ENCODE measurements around the gene KRT76.

GRCh38 chr12:52777237-52777707, at the start of gene KRT76:
Gene KRT76, minus strand, starts transcription at chr12:52777345.
- PRO-cap, result no peak

GRCh38 chr12:52847701-52848277, 1.0 kb downstream of the KRT78 start:
- PRO-cap, result no peak

DNA sequence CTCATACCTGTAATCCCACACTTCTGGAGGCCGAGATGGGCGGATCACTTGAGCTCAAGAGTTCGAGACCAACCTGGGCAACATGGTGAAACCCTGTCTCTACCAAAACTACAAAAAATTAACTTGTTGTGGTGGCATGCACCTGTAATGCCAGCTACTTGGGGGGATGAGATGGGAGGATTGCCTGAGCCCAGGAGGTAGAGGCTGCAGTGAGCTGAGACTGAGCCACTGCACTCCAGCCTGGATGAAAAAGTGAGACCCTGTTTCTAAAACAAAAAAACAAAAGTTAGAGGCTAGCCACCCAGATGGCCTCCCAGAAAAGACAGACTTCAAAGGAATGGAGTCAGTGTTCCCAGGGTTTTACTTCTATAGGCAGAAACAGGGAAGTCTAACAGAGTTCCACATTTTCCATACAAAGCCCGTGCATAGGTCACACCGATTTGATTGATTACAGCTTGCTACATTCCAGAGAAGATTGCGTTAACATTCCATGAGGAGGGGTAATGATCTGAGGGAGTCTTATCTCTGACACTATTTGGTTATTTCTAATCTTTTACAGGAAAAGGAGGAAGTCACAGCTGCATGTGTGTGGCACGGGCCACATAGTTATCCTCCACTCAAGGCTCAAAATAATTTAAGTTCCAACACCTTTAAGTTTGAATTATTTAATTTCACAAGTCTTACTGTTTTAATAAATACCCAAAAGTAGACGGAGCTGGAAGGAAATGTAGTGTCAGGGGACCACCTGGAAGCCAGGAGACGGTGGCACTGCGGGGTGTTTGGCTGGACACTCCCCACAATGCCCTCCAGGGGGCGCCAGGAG, 20.5 kb downstream of the KRT8 start:
- PRO-cap, result no peak

GRCh38 chr12:52895778-52896563, 8.9 kb downstream of the KRT8 start:
- PRO-cap, result no peak

GRCh38 chr12:52953026-52953841, 4.3 kb downstream of the KRT18 start:
- PRO-cap, result no peak

DNA sequence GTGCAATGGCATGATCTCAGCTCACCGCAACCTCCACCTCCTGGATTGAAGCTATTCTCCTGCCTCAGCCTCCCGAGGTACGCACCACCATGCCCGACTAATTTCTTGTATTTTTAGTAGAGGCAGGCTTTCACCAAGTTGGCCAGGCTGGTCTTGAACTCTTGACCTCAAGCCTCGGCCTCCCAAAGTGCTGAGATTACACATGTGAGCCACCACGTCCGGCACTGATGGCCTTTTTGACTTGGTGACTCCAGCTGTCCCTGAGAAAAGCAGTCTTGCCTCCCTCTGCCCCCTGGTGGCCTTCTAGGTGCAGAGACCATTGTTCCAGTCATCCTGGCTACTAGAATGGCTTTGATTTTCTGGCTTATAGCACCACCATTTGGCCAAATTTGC, 25.6 kb upstream of the EIF4B start:
- PRO-cap, result no peak

GRCh38 chr12:53009547-53010674, 3.7 kb downstream of the EIF4B start:
- PRO-cap, result no peak

GRCh38 chr12:53051472-53052264, 1.8 kb downstream of the TNS2 start:
- PRO-cap, result bidirectional peak, plus-strand start at chr12:53051730, minus-strand start at chr12:53051584

DNA sequence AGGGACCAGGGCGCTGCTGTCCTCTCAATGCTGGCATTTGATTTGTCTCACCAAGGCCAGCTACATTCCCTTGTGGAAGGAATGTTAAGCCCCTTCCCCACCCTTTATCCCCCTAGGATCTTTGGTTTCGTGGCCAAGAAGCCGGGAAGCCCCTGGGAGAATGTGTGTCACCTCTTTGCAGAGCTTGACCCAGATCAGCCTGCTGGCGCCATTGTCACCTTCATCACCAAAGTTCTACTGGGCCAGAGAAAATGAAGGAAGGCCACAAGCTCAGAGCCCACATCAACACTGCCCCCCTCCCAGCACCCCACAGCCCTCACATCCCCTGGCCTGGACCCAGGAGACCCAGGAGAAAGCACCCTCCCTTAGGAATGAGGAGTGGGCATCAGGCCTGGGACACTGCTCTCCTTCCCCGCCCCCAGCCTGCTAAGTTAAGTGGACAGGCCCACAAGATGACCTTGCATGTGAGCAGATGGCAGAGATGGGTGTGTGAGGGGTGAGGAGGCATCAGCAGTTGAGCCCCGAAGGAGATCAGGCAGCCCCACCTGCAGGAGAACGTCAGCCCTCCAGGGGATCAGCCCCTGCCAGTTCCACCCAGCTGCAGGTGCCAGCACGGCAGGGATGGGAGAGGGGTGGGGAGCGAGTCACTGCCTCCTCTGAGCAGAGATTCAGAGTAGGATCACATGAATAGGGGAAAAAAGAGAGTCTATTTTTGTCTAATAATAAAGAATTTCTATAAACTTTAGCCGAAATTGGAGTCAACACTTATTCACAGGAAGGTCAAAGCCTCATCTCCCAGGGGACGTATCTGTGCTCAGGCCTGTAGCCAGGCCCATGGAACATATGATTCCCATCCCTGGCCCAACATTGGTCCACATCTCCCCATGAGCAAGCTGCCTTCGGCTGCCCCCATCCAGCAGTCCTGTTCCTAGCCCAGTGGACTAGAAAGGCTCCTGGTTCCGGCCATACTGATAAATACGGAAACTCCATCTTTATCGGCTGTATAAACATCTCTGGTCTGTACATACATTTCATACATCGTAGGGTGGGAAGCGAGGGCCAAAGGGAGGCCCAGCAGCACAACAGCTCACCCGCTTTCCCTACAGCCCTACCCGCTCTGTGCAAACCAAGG, 14.1 kb downstream of the TNS2 start:
- PRO-cap, result unidirectional peak, plus-strand start at position 229 of the sequence; bidirectional peak, plus-strand start at position 592 of the sequence, minus-strand start at position 557 of the sequence; unidirectional peak, plus-strand start at position 1,038 of the sequence

- PRO-cap, result no peak
Measured at GRCh38 chr12:53069448-53070340, 9.5 kb downstream of the SPRYD3 start.

- PRO-cap, result no peak
Measured at GRCh38 chr12:53071702-53072151, 7.5 kb downstream of the SPRYD3 start.

GRCh38 chr12:53095967-53096897, 1.2 kb upstream of the IGFBP6 start:
- PRO-cap, result bidirectional peak, plus-strand start at chr12:53096611, minus-strand start at chr12:53096540

DNA sequence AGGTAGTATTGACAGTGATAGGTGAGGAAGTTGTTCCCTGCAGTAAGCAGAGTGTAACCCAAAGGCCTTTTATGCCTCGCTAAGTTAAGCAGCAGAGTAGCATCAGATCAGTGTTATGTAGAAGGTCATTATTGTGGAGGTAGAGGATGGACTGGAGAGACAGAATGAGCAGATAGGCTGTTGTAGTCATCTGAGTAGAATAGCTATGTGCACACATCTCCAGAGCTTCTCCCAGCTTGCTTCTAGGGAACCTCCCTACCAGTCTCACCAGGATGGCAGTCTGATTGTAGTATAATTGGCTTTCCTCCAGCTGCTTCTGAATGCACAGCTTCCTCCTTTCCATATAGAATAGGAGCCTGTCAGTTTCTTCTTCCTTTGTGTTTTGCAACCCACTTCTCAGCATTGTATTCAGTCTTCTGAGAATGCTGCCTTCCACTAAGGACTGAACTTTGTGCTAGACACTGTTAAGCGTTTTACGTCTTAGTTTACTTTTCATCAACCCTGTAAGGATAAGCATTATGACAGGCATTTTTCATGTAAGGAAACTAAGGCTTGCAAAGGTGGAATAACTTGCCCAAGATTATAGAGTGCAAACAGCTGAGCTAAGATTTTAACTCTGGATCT, 2.1 kb upstream of the CSAD start:
- PRO-cap, result no peak

- PRO-cap, result no peak
Measured at GRCh38 chr12:53191109-53191504, 10.4 kb upstream of the CSAD start.

- PRO-cap, result no peak
Measured at GRCh38 chr12:53191505-53192136, 10.9 kb upstream of the CSAD start.

GRCh38 chr12:53192208-53193352, 11.9 kb upstream of the CSAD start:
- PRO-cap, result no peak

GRCh38 chr12:53220793-53221462, 11.1 kb downstream of the RARG start:
- PRO-cap, result bidirectional peak, plus-strand start at chr12:53220968, minus-strand start at chr12:53220893; bidirectional peak, plus-strand start at chr12:53221209, minus-strand start at chr12:53221028

DNA sequence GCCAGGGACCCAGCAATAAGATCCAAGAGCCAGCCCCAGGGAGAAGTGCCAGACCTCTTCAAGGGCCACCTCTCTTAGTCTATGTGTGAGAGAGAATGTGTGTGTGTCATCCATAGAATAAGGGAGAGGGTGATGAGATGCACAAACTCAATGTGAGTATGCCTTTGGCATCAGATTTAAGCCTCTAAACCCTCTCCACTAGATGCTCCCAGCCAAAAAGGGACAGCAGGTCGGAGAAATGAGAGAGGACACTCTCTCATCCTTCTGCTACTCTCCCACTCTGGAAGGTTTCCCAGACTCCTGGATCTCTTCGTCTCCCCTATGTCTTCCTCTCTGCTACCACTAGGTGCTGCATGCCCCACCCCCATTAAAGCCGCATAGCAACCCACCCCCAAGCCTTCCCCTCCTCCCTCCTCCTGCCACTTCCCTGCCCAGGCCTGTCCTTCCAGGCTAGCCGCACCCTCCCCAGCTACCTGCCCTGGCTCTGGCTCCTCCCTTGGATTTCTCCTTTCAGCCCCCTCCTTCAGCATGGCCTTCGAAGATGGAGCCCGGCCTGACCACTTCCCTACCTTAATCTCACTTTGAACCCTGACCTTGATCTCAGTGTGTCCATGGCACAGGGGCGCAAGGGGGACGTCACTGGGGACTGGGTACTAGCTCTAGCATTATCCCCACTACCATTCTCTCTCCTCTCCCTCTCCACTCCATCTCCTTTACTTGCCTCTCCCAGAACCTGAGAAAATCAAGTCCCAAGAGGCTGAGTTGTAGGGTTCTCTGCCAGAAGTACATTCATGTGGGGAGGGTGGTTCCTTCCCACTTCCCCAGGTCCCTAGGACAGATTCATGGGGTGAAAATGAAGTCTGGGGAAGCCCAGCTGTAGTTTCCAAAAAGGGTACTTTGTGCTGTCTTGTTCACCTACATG, 7.4 kb downstream of the RARG start:
- PRO-cap, result no peak

DNA sequence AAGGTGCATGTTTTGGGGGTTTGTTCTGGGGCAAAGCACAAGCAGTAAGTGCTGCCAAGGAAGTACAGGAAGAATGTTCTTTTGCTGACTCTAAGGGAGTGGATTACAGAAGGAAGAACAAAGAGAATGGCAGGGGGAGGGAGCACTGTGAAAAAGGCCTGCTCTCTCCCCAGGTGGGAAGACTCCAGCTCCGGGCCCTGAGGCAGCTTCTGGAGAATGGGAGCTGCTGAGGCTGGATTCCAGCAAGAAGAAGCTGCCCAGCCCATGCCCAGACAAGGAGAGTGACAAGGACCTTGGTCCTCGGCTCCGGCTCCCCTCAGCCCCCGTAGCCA, 7.0 kb upstream of the PFDN5 start:
- PRO-cap, result no peak

DNA sequence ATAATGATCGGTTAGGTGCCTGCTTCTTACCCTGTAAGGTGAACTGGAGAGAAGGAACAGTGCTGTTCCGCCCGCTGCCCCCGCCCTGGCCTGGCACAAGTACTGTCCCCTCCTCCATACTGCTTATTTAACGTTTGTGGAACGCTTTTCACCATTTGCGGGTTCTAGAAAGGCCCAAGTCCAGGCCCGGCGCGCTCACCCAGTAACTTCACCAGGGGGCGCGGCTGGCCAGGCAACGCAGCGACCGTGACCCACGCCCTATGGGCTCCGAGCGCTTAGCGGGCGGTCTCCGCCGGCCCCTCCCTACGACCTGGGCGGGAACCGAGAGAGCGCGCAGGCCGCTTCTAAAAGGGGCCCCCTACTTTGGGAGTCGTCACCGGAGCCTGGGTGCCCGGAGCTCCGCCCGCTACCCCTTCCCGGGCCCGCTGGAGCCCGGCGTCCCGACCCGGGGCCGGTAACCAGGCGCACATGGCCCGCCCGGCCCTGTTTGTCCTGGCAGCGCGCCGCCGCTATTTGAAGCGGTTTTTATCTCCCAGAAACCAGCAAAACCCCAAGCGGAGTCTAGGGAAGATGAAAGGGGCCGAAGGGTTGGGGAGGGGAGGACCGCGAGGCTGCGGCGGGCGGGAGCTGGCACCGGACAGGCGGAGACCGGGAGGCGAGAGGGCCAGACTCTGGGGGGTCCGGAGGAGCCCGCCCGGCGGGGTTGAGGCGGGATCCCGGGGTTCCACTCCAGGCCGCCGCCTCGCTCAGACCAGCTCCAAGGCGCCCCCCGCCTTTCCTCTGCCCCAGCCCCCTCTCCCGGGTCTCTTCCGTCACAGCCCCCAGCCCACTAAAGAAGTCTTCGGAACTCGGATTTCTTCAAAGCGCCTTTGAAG, 3.5 kb upstream of the AAAS start:
- PRO-cap, result bidirectional peak, plus-strand start at position 154 of the sequence, minus-strand start at position 121 of the sequence; bidirectional peak, plus-strand start at position 373 of the sequence, minus-strand start at position 204 of the sequence

Measured in left lobe of liver (tissue), 1 donor.